Sciatic nerve (tissue), 1 donor: ENCODE data around the gene CD82.

GRCh38 chr11:43644704-43645049 lies 35.9 kb upstream of the HSD17B12 start:
- PRO-cap, result no peak

DNA sequence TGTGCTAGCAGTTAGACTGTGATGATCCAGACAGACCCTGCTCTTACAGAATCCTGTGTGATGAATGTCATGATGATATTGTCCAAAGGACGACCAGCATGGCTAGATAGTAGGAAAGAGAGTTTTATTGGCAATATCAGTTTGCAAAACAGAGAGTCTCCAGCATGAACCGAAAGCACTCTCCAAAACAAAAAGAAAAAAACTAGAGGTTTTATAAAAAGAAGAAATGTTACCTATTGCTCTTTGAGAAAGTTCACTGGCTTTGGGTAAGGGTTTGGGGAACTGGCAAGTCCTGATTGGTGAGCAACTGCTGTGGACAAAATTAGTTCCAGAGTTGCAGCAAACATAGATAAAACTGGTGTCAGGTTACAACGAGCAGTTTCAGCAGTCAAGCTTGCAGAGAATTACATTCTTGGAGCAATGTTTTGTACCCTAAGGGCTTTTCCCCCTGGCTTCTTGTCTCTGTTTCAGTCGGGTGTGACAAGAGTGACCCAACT lies 58.2 kb downstream of the HSD17B12 start:
- PRO-cap, result no peak

DNA sequence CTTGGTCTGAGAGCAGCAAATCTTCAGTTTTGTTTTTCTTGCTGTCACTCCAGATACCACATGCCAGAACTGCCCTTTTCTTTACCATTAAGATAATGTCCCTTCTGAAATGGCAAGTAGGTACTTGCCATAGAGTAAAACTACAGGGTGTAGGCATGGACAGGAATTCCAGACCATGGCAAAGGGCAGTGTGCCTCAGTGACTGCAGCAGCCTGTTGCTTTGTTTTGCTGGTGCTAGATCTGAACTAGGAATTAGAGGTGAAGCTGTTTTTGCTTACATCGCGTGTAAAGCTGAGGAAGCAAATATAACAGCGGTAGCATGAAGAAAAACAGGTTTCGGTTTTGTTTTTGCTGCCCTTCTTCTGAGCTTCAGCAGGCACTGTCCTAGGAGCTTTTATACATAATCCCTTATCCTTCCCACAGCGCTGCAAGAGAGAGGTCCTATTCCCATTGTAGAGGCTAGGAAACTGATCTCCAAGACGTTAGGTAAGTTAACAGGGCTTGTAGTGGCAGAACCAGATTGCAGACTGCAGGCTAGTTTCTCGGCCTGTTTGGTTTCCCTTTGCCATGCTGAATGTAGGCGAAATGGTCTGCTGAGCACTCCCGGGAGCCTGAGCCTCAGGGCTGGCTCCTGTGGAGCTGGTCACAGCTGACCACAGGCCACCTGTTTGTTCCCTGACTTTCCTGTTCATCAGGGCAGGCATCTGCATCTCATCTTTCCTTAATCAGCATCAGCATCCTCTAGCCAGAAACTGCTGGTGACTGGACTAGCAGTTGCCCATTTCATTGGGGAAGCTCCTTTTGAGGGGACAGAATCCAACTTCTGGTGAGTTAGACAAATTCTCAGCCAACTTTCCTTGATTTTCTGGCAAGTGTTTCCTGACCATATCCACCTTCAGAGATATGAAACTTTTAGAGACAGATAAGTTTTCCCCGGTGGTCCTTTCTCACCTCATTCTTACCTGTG lies 20.4 kb upstream of the C11orf96 start:
- PRO-cap, result no peak

GRCh38 chr11:43925879-43926768 lies 16.3 kb upstream of the C11orf96 start:
- PRO-cap, result no peak

DNA sequence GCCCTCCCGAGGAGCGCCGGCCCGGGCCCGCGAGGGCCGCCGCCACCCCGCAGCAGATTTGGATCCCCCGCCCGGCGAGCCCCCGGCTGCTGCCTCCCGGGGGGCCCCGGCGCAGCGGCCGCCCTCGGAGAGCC lies 160 bp downstream of the C11orf96 start:
- PRO-cap, result no peak

- PRO-cap, result no peak
These were observed 875 bp downstream of the ALX4 start for GRCh38 chr11:44308958-44309569.

DNA sequence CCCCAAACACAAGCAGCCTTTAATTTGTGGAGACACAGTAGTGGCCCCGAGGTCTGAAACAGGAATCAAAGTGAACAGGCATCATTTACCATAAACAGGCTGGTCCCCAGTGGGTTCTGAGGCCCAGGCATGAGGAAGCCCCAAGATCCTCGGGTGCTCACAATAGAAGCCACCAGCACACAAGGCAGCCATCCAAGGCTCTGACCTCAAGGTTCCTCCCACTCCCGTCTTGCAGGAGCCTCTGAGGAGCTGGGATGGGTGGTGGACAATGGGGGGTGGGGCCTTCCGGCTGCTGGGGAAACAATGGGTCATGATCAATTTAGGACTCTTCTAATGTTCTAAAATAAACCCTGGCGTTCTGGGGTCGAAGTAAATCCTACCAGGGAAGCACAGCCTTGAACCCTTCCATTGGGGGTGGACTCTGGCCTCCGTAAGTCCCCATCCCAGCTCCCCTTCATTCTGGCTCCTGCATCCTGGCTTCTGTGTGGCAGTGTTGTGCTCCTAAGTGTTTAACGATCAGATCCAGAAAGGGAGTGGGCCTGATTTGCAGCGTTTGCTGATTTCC lies 114.9 kb upstream of the CD82 start:
- PRO-cap, result no peak

- PRO-cap, result bidirectional peak, plus-strand start at chr11:44565665, minus-strand start at chr11:44565268
These were observed at the start of gene CD82 for GRCh38 chr11:44565421-44566232. Gene CD82 (plus strand): TSS chr11:44565663.

DNA sequence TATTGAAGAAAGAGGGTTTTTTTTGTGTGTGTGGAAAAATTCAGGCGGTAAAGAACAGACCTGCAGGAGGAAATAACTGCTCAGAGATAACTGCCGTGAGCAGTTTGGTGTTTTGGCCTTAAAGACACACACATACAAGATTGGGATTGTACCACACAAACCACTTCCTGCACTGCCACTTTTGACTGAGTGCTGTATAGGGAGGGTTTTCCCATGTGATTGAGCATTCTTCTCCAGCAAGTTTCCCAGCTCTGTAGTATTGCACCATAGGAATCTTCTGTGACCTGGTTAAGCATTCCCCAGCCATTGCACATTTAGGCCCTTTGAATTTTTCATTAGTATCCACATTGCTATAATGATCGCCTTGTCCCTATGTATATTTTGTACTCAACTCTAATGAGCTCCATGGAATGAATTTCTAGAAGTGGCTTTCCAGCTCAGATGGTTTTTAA lies 9.2 kb downstream of the CD82 start:
- PRO-cap, result no peak

GRCh38 chr11:44596447-44596901 lies 31.0 kb downstream of the CD82 start:
- PRO-cap, result no peak

DNA sequence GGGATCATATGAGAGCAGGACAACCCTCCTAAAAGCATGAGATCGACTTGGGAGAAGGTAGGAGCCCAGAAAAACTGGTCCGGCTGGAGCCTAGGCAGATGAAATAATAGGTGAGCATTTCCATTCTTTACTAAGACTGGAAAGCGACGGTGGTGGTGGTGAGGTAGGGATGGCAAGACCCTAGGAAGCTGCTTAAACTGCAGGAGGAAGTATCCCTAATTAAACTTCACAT lies 35.6 kb upstream of the TSPAN18 start:
- PRO-cap, result no peak

DNA sequence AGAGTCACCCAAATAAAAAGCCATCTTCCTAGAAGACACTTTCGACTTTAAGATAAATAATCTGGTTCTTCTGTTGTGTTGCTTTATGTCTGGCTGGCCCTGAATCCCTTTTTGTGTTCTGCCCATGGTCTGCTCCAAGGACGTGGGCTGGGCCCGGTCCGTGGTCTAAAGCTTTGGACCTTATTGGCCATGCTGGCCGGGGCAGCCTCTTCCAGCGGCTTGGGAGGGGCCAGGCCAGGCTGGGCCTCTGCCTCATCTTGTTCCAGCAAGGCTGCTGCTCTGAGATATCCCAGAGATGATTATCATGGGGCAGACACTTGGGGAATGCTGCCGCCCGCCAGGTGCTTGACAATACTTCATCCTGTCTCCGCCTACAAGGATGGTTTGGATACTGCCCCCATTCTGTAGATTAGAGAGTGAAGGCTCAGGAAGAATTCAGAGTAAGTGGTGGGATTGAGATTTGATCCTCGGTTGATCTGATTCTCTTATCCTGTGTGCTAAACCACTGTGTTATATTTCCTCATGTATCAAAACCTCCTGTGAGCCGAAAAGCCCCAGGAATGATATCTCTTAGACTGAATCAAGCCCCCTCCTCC lies 5.3 kb downstream of the TSPAN18 start:
- PRO-cap, result no peak

DNA sequence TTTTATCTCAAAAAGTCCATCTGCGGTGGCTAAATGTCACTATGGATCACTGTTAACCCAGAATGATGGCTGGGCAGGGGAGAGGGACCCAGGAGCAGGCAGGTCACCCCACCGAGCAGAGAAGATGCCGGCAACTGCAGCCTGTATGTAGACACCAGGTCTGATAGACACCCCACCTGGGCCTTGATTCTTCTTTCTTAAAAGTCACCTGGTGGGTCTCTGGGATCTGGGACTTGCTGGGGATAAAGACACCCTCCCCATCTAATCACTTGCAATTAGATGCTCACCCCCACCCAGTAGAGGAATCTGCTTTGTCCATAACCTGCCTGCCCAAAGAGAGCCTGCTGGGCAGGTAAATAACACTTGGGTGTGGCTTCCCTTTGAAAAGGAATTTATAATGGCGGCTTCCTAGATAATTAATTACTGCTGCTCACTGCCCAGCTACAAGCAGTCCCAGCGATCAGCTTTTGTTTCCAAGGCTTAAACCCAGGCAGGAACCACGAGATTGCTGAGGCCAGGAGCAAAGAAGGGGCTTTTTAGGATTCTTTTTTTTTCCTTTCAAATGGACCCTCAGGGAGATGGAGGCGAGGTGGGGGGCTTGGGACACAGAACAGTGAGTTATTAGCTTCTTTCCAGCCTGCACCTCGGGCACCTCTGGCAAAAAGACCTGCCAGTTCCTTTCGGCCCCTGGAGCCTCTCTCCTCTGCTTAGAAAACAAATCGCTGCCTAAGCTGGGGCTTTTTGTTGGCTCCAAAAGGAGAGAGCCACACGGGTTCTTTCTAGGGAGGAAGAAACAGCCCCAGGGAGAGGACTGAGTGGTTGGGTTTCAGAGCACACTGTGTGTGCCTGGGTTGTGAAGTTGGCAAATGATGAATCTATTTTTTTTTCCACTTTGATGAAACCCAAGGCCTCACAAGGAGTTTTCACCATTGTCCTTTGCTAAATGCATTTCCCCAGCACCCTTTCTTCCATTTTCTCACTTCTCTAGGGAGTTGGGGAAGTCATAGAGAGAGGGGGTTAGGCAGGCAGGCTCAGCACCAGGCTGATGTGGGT lies 107.2 kb downstream of the TSPAN18 start:
- PRO-cap, result no peak

GRCh38 chr11:44857427-44857922 lies 93.2 kb downstream of the TP53I11 start:
- PRO-cap, result no peak

- PRO-cap, result bidirectional peak, plus-strand start at chr11:44949430, minus-strand start at chr11:44949309; bidirectional peak, plus-strand start at chr11:44949943, minus-strand start at chr11:44949582
These were observed 1.3 kb downstream of the TP53I11 start for GRCh38 chr11:44949112-44950020.

- PRO-cap, result no peak
These were observed 29.1 kb upstream of the TP53I11 start for GRCh38 chr11:44979555-44980357.

DNA sequence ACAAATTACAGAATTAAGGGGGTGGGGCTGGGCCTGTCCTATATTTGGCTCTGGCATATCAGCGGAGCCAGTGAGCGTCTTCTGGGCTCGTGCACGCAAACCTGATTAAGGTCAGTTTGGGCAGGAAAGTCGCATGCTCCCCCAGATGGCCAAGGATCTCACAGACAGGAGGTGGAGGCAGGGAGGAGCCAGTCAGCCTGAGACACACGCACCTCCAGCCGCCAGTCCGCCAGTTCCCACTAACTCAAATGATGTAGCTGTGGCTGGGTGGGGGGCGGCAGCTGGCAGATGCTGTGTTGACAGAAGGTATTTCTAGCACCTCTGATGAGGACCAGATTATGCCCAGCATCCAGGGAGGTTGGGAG lies 97.3 kb upstream of the PRDM11 start:
- PRO-cap, result no peak

- PRO-cap, result no peak
These were observed 460 bp upstream of the PRDM11 start for GRCh38 chr11:45145997-45146360.

DNA sequence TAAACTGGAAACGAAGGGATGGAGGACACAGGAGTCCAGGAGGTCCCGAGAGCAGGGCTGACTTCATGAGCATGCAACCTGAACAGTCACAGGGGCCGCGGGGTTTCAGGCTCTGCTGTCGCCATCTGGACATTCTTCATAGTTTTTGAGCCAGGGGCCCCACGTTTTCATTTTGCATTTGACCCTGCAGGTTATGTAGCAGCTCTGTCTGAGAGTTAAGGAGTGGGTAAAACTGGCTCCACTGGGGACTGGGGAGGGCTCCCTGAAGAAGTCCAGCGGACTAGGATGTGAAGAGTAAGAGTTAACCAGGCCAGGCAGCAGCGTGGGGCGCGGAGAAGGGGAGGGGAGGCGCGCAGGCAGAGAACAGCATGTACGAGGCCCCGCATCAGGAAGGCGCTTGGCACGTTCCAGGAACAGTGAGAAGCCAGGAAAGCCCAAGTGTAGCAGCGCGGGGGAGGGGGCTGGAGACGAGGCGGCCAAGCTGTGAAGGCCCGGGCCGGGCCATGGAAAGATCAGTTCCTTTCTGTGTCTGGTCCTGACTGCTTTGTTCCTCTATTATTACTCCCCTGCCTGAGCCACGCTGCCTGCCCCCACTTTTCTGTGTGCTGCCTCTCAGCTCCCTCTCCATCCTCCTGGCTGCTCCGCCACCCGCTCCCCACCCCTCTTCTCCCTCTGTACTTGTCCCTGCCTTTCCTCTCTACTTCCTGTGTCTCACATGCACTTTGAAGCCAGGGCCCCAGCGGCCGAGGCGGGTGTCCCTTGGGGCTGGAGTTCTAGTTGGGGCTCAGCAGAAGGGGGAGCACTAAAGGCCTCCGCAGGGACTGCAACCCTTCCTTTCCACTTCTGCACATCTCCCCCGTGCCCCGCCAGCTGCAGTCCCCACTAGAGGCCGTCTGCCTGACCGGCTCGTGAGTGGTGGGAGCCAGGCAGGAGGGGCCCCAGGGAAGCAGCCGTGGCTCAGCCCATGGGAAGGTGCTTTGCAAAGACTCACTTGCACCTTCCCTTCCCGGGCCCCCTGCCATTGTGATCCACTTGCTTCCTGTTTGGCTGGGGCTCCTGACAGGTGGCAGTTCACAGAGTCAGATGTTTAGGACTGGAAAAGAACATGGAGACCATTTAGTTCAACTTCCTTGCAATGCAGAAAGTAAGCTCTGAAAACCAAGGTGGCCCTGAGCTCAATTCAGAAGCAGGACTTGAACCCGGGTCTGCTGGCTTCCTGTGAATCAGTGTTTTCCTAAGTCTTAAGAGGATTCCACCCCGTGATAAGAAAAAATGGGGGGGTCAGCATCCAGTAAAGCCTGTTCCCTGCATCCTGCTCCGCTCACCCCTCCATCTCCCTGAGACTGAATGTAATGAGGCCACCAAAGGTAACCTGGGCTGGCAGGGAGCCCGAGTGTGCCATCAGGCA lies 63.7 kb downstream of the PRDM11 start:
- PRO-cap, result bidirectional peak, plus-strand start at position 515 of the sequence, minus-strand start at position 284 of the sequence; bidirectional peak, plus-strand start at position 739 of the sequence, minus-strand start at position 699 of the sequence

DNA sequence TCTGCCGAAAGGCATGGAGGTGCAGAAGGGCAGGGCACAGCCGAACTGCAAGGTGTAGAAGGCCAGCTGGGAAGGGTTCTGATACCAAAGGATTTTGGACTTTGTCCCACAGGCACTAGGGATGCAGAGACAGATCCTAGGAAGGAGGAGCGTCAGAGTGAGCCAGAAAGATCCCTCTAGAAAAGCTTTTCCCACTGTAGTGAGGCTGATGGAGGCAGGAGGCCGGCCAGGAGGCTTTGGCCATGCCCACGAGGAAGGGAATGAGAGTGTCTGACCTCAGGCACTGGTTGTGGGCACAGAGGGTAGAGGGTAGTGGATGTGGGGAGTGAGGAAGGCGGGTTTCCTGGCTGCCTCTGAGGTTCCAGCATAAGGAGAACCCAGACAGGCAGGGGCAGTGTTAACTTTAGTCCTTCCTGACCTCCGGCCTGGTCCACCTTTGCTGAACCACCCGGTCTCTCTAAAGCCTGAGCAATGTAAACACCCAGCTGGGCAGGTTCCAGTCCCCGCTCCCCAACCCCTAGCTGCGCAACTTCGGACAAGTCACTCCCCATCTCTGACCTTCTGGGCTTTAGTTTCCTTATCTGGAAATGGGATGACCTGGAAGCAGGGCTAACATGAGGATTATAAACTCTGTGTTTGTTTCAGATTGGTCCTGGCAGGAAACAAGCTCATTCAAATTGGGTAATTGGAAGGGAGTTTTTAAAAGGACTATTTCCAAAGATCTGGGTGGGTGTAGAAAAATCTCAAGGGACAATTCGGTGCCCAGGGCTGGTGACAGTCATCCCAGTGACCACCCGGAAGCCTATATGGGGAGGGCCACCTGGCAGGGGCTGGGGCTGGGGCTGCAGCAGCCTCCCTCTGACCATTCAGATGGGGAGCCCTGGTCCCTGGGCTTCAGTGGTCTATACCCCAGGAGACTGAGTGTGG lies 108.1 kb upstream of the SYT13 start:
- PRO-cap, result no peak